Colonic mucosa (tissue), 1 donor: ENCODE data around the genes ATAD2B, UBXN2A and FAM228A.

DNA sequence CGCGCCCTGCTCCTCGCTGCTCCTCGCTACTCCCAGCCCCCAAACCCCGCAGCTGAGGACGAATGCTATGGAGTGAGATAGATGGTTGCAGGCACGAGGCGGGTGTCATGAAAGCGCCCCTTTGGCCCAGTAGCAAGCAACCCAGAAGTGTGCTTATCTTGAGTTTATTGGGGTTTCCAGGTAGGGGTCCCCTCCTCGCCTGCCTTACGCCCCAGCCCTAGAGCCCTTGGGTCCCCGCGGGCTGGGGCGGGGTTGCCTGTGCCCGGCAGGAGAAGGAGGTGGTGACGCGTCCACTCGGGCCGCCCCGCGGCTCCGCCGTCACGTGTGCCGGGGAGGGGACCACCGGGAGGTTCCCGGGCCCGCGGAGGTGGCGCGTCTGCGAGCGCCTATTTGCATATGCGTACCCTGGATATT is 263.8 kb downstream of the ATAD2B start:
- PRO-cap, result no peak

DNA sequence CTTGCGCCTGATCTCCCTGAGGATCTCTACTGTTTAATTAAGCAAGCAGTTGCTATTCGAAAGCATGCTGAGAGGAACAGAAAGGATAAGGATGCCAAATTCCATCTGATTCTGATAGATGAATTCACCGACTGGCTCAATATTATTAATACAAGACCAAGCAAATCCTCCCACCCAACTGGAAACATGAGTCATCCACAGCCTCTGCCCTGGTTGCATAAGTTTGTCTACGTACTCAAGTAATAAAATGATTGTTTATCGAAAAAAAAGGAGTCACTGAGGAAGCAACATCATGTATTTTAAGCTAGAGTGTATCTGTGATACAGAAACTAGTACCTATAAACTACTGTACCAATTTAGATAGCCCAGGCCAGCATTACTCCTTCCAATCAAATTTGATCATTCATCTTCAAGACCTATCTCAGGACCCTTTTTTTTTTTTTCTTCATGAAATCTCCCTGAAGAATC is 26.0 kb downstream of the ATAD2B start:
- PRO-cap, result unidirectional peak, plus-strand start at position 261 of the sequence

DNA sequence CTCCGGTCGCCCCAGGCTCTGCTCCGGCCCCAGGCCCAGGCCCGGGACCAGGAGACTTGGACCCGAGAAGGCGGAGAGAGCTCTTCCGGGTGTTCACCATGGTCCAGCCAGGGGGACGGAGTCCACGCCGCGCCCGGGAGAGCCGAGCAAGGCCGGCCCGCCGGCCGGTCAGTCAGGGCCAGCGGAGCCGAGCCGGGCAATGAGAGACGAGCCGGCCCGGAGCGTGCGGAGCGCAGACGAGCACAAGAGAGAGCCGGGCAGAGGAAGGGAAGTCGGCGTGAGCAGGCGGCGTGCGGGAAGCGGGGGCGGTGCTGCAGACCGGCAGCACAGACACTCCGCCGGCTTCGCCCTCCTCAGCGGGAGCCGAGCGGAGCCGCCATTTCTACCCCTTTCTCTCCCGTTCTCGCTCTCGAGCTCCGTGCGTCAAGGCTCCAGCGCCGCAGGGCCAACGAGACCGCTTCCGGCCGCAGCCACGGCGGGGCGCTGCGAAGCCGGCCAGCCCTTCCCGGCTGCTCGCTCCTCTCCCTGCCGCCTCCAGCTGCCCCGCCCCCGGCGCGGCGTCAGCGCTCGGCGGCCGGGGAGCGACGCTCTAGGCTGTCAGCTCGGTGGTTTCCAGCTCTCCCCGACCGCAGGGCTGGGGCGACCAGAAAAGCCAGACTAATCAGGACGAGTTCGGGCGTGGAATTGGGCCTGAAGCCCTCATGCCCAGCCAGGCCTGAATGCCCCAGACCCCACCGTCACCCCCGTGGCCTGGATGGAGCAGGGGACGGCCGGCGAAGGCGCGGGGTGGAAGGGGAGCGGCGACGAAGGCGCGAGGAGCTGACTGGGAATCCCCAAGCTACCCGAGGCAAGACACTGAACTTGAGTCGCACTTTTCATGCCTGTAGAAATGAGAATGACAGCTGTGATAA is at the start of gene ATAD2B:
TSS of gene ATAD2B (minus strand) at position 453 of the 911 bp plus-strand sequence.
- PRO-cap, result bidirectional peak, plus-strand start at position 646 of the sequence, minus-strand start at position 405 of the sequence

DNA sequence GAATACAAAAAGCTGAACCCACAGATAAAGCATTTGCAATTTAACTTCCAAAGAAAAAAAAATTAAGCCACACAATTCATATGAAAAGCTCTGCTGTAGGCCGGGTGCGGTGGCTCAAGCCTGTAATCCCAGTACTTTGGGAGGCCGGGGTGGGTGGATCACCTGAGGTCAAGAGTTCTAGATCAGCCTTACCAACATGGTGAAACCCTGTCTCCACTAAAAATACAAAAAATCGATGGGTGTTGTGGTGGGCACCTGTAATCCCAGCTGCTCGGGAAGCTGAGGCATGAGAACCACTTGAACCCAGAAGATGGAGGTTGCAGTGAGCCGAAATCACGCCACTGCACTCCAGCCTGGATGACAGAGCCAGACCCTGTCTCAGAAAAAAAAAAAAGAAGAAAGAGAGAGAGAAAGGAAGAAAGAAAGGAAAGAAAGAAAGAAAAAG is 895 bp upstream of the ATAD2B start:
- PRO-cap, result no peak

GRCh38 chr2:23940071-23941386 is at the start of gene UBXN2A:
TSS of gene UBXN2A (plus strand) at chr2:23940463.
- PRO-cap, result bidirectional peak, plus-strand start at chr2:23940506, minus-strand start at chr2:23940372; unidirectional peak, minus-strand start at chr2:23940884; unidirectional peak, minus-strand start at chr2:23940932; unidirectional peak, minus-strand start at chr2:23941114

DNA sequence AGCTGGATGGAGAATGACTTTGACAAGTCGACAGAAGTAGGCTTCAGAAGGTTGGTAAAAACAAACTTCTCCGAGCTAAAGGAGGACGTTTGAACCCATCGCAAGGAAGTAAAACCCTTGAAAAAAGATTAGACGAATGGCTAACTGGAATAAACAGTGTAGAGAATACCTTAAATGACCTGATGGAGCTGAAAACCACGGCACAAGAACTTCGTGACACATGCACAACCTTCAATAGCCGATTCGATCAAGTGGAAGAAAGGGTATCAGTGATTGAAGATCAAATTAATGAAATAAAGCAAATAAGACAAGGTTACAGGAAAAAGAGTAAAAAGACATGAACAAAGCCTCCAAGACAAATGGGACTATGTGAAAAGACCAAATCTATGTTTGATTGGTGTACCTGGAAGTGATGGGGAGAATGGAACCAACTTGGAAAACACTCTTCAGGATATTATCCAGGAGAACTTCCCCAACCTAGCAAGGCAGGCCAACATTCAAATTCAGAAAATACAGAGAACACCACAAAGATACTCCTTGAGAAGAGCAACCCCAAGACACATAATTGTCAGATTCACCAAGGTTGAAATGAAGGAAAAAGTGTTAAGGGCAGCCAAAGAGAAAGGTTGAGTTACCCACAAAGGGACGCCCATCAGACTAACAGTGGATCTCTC is 11.8 kb upstream of the TP53I3 start:
- PRO-cap, result no peak

DNA sequence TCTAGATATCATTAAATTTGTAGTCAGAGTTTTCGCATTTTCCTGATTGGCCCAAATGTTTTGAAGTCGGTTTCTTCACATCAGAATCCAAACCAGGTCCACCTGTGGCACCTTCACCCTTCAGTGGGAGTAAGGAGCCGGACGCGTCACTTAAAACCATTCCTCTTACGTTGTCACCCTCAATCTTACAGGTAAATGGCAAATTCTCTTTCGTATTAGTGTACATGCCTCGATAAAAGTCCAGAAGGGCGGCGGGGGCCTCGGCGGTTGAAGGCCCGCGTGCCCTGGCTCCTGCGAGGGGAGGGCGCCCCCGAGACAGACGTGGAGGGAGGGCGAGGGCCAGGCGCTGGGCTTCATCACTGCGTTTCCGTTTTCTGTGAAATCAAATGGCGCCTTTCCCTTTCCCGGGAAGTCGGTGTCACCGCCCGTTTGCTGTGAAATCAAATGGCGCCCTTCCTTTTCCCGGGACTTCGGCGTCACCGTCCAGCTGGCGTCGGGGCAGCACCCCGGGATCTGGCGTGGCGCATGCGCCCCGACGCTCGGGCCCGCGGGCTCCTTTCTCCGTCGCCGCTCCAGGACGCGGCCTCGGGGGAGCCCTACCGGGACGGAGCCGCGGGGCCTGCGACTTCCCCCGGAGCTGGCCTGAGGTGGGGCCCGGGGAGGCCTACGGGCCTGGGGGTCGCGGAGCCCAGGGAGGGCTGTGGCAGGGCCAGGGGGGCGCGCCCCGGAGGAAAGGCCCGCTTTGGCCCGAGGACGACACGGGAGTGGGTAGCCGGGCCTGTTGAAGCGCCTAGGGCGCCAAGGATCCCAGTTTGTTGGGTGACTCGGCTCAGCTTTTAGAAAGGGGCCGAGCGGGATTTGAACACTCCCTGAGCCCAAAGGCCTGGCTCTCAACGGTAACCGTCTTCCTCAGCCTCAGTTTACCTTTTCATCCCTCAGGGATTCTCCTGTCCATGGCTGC is at the start of gene FAM228A:
TSS of gene FAM228A (plus strand) at position 526 of the 961 bp plus-strand sequence.
- PRO-cap, result no peak

GRCh38 chr2:24282842-24283373 is 77.4 kb downstream of the ITSN2 start:
- PRO-cap, result no peak

- PRO-cap, result no peak
Observed at GRCh38 chr2:24286159-24286499, 74.2 kb downstream of the ITSN2 start.

DNA sequence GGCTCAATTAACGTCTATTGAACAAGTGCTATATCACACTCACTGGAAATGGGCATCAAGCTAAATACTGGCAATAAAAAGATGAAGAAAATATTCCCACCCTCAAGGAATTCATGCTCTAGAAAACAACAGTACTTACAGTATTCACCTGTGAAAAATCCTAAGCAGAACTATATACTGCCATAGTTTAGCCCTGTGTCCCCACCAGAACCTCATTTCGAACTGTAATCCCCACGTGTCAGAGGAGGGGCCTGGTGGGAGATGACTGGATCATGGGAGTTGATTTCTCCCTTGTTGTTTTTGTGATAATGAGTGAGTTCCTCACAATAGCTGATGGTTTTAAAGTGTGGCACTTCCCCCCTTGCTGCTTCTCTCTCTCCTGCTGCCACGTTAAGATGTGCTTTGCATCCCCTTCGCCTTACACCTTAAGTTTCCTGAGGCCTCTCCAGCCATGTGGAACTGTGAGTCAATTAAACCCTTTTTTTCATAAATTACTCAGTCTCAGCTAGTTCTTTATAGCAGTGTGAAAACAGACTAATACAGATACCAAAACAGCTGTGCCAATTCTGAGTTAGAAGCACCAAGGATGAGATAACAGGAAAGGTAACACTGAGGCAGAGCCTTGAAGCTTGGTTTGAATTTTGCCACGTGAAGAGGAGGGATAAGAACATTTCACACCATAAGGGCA is 44.8 kb downstream of the ITSN2 start:
- PRO-cap, result no peak

DNA sequence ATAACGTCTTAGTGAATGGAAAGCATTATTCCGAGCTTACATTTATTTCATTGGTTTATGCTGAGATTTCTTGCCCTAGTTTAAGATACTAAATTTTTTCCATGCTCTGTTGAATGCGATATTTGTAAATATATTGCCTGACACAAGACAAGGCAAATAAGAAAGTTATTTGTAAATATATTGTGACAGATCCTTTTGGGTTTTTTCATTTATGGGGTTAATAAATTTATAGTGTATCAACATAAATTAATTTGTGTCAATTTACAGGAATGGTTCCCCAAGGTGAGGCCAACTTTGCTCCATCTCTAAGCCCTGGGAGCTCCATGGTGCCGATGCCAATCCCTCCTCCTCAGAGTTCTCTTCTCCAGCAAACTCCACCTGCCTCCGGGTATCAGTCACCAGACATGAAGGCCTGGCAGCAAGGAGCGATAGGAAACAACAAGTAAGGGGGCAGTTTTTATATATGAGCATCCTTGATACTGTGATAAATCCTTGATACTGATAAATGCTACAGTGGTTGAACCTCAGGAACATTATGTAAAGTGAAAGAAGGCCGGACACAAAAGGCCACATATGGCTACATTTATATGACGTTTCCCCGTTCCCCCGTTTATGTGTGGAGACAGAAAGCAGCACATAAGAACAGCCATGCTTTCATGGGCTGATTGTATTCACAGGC is 41.3 kb downstream of the PTRHD1 start:
- PRO-cap, result no peak

GRCh38 chr2:24827281-24828444 is 34.4 kb downstream of the CENPO start:
- PRO-cap, result no peak

DNA sequence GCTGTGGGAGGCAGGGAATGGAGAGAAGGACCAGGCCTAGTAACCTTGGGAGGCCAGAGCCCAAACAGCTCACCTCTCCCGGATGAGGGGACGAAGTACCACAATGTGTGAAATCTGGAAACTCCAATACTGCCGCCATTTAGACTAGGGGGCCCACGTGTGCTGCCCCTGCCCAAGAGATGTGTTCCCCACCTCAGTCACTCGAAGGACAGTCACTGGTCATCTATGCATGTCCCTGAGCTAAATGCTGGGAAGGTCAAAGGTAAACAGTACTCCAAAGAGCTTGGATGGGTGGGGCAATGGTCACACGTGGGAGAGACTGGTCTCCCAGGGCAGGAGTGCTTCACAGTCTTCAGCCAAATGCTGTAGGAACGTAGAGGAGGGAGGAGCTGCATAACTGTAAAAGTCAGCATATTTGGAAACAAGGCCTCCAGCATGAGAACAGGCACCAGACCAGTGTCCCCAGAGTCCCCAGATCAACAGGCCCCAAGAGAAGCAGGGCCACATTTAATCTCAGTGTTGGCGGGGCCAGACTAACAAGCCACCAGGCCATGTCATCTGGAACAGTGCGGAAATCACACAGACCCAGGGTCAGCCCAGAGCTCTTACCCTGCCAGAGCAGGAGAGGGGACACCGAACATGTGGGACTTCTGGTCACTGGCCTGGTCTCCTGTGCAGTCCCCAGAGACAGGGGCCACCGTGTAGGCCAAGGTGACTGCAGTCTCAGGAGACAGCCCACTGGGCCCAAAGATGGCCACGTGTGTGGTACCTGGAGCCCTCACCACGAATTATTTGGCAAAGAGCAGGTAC is 63.3 kb downstream of the ADCY3 start:
- PRO-cap, result no peak

- PRO-cap, result no peak
Observed at GRCh38 chr2:24912854-24913230, 7.2 kb downstream of the ADCY3 start.

DNA sequence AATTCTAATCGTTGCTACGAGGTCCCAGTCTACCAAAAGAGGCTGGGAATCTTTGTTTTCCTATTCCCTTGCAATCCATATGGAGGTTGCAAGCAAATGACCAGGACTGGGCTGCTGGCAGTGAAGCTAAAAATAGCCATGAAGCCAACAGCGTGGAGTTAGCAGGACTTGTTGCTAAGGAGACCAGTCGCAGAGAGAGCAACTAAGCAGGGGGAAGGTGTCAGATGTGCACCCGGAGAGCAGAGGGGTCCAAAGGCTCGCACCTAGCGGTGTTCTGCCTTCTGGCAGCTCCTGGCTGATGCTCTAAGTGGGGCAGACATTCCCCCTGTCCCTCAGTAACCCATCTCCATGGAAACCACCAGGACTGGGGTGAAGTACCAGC is 84.7 kb downstream of the DNMT3A start:
- PRO-cap, result no peak

GRCh38 chr2:25340093-25340972 is 1.4 kb downstream of the DNMT3A start:
- PRO-cap, result unidirectional peak, plus-strand start at chr2:25340559; unidirectional peak, plus-strand start at chr2:25340612; bidirectional peak, plus-strand start at chr2:25341093, minus-strand start at chr2:25340808

DNA sequence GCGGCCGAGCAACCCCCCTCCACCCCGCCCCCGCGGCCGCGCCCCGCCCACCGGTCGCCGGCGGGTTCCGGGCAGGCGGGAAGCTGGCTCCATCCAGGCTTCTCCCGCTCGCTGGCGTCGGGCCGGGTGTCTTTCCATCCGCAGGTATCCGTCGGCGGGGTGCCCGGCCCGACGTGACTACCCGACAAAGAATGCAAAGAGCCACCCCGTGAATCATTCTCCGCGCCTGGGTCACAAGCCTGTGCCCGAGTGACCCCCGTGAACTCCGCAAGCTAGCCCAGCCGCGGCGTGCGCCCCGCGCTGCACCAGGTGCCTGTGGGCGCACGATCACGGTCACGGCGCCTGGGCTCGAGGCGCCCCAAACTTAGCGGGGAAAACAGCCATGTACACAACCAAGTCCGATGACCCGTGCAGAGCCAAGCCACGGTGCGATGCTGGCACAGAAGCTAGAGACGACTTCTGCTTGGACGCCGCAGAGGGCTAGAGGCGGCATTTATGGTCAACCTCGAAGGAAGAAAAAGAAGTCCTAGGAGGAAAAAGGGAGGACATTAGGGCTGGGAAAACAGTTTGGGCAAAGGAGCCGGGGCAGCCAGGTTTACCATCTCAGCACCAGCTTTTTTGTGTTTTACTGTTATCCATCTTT is 432 bp upstream of the DTNB start:
- PRO-cap, result bidirectional peak, plus-strand start at position 63 of the sequence, minus-strand start outside the sequence

DNA sequence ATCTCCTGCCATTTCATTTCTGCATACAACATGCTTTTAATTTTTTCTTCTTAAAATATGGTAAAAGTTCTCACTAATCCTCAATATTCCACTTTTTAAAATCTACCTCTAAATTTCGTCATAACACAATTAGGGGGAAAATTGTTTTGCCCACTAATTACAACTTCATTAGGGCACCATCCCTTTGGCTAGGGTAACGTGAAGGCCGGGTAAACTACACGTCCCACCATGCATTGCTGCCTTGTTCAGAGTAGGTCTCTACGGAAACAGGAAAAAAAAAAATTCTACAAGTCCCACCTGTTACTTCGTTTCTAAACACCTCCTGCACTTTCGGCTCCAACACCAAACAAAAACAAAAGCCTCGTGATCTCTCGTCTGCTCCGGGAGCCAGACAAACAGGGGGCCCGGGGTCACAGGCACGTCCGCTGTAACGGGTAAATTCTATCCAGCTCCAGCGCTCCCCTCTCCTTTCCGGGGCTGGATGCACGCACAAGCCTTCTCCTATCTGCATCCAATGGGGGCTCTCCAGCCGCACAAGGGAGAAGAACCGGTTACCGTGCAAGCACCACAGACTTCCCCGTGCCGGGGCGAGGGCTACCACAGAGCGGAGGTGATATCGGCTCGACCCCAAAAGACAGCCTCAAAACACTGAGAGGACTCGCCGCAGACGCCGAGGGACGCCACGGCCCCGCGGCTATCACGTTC is 852 bp downstream of the ASXL2 start:
- PRO-cap, result unidirectional peak, plus-strand start at position 275 of the sequence; unidirectional peak, plus-strand start at position 355 of the sequence; unidirectional peak, plus-strand start at position 390 of the sequence

- PRO-cap, result no peak
Observed at GRCh38 chr2:25980553-25980982, 1.7 kb downstream of the KIF3C start.

- PRO-cap, result unidirectional peak, minus-strand start at chr2:26000693
Observed at GRCh38 chr2:26000510-26001134, 18.3 kb upstream of the KIF3C start.